Sigmoid colon (tissue), 4 donors: ENCODE results near the gene EDEM1.

DNA sequence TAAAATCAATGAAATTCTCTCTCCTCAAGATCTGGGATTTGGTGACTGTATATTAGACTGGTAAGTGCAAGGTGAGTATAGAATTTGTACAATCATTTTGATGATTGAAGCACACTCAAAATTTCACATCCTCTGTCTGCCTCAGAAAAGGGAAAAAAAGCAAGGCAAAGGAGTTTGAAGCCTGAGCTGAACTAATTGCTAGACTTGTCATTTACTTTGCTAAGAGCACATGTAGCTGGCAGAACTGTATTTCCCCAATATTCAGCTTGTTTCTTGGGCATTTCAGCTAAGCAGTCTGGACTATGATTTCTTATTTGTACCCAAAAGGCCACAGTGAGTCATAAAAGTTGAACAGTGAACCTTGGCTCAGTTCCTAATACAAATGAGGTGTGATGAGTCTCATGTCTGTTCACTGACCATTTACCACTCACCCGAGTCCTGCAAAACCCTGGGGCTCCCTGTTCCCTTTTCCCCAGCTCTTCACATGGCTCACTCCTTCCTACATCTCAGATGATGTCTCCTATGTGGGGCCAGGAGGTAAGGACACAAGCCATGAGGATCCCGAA is 239.5 kb downstream of the IL5RA start:
- PRO-cap: no peak
- RAMPAGE, long total RNA, 4 experiments: no peak in any of the 4 experiments

DNA sequence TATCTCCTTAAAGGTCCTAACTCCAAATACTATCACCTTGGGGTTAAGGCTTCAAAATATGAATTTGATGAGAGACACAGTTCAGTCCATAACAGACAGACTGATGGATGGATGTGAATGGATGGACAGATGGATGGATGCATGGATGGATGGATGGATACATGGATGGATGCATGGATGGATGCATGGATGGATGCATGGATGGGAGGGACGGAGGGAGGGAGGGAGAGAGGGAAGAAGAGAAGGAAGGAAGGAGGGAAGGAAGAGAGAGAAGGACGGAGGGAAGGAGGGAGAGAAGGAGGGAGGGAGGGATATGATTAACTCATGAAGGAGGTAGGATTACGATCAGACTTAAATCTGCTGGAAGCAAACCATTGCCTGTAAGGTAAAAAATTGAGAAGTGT is 192.4 kb downstream of the LRRN1 start:
- PRO-cap: no peak
- RAMPAGE, long total RNA, 4 experiments: no peak in any of the 4 experiments

- PRO-cap: no peak
- RAMPAGE, long total RNA, 4 experiments: no peak in any of the 4 experiments
Measured at GRCh38 chr3:4336792-4337471, 33.8 kb downstream of the SETMAR start.

DNA sequence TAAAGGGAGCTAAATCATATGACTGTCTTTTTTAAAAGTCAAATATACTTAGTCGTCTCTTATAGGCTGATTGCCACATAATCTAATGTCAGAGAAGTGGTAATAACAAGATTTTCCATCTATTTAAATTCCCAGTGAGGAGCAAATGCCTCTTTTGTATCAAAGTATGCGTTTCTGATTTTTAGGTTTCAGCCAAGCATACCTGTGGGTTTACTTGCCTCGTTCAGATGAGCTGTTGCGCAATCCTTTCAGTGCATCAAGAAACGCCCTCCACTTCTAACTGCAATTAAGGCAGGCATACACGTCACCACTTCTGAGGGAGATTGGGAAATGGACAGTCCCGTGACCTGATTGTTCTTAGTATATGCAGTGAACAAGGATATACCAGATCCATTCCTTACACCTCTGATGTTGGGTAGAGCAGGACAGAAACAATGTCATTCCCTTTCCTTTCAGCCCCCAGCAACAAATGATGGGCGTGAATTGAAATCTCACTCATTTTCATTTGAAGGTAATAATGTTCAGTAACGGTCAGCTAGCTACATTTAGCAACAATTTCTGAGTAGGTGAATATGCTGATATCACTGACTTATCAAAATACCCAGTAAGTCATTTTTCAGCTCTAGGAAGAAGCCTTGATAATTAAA is 219.0 kb downstream of the ITPR1 start:
- PRO-cap: no peak
- RAMPAGE, long total RNA, 4 experiments: no peak in any of the 4 experiments

DNA sequence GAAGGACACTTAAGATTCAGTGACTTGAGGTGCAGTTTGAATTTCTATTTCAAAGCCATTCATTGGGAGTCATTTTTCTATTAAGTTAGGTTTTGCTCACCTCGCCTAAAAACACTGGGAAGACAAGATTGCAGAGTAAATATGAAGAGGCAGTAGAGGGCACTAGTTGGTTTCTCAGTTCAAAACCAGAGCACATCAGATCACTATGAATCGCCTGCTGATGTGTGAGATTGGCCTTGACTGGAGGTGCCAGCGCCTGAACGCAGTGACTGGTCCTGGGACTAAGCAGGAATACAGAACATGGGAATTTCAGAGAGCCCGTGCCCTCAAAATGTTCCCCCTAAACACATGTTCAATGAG is 228.9 kb downstream of the ITPR1 start:
- PRO-cap: no peak
- RAMPAGE, long total RNA, 4 experiments: no peak in any of the 4 experiments

- PRO-cap: no peak
- RAMPAGE, long total RNA, 4 experiments: no peak in any of the 4 experiments
Measured at GRCh38 chr3:4723245-4723444, 230.0 kb downstream of the ITPR1 start.

DNA sequence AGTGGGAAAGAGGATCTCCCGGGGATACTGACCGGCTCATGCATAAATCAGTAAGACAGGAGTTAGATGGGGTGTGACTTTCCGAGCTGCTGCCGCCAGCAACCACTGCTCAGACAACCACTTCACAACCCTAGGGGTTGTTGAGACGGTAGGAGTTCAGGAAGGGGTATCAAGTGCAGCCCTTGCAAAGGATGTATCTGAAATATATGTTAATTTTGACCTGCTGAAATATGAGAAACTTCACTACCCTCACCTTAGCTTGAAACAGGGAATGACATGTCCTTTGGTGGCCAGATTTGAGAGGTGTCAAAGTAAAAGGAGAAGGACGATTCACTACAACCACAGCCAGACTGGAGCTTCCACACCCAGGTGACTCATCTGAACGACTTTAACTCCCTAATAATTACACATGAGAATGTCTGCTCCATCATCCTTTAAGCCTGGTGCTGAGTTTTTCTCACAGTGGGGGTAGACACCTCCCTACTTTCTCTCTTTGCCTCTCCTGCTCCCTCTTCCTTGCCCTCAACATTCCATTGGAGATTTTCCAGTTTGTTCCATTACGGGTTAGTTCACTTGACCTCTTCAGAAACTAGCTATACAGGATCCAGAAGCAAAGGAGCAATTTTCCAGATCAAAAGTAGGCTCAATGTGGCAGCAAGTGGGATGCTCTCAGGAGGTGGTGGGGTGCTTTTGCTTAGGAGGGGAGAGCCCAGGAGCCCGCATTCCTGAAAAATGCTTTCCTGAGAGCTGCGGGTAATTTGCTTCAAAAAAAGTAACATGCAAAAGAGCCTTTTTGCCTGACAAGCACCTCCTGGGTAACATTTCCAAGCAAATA is 154.3 kb upstream of the BHLHE40 start:
- PRO-cap: no peak
- RAMPAGE, long total RNA, 4 experiments: no peak in any of the 4 experiments

DNA sequence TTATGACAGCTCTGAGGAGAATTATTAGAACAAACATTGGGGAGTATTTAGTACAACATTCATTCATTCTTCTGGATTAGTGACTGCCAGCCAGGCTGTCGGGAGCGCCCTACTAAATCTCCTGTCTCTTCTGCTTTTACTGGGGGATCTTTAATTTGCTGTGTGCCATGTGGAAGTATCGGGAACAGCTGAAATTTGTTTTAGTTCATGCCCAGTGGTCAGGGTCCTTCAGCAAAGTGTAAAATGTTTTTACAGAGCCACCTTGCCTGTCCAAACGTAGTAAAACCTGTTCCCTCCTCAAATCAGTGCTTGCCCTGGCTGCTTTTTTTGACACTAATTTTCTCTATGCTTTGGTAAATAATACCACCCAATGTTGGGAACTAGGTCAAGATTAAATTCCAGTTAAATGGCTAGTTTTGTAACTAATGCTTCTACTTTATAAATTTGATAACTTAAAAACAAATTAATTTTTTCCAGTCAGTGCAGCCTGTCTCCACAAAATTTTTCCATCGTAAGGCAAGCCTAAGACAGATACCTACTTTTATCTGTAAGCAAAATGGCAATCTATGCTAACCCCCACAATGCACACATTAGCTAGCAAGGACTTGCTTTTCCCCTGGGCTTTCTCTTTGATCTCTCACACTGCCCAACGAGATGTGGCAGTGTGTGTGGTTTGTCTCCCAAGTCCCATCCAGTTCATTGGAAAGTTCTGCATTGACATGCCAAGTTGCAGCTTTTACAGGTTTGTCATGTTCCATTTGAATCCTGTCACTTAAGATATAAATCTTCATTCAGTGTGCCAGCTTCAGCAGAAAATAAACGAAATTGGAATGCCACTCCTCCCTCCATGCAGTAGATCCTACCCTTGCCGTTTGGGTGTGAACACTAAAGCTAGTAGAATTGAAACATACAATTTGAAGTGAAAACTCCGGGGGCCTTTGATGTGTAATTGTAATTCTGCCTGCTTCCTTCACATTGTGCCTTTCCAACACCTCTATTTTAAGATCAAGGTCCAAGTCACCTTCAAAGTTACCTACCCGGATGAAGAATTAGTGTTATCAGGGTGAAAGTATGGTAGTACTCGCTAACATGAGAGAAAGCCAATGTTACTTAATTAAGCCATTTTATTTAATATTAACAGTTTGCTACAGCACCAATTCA is 131.2 kb upstream of the BHLHE40 start:
- PRO-cap: no peak
- RAMPAGE, long total RNA, 4 experiments: no peak in any of the 4 experiments

DNA sequence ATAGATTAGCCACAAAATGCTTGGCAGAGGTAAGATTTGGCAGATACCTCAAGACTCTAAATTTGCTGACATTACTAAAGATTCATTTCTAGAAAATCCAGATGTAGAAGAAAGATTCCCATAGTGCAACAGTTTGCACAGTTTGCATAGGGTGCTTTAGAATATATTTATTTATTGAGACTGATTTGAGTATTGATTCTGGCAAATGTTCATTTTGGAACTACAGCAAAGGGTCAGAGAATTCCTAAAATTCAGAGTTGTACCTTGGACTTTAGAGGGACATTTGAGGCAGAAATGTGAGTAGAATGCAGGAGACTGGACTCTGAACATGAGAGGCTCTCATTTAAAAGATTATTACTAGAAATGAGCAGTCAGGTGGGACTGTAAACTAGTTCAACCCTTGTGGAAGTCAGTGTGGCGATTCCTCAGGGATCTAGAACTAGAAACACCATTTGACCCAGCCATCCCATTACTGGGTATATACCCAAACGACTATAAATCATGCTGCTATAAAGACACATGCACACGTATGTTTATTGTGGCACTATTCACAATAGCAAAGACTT is 101.8 kb upstream of the BHLHE40 start:
- PRO-cap: no peak
- RAMPAGE, long total RNA, 4 experiments: no peak in any of the 4 experiments

GRCh38 chr3:4886925-4887700 is 92.1 kb upstream of the BHLHE40 start:
- PRO-cap: no peak
- RAMPAGE, long total RNA, 4 experiments: no peak in any of the 4 experiments

GRCh38 chr3:4901773-4902081 is 77.5 kb upstream of the BHLHE40 start:
- PRO-cap: no peak
- RAMPAGE, long total RNA, 4 experiments: no peak in any of the 4 experiments

DNA sequence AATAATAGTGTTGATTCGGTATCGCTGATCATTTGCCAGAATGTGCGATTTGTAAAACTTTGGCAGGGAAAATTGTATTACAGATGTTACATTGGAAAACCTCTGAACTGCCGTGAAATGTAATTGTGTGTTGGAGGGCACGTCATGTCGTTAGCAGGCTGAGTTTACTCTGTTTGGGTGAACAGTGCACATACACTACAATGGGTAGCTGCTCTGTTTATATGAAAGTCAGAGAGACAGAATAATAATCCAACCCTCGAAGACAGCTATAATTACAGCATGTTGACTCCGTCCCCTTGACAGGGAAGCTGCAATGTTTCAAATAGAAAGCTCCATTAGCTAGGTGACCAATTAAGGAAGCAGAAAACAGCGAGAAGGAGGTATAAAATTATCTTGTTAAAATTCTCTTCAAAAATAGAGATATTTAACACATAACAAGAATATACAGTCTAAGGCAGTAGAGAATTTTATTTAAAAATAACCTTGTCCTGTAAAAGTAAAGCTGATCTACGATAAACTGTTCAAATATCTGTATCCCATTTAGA is 77.1 kb upstream of the BHLHE40 start:
- PRO-cap: no peak
- RAMPAGE, long total RNA, 4 experiments: no peak in any of the 4 experiments

GRCh38 chr3:5021635-5022104 is 42.4 kb downstream of the BHLHE40 start:
- PRO-cap: no peak
- RAMPAGE, long total RNA, 4 experiments: no peak in any of the 4 experiments

GRCh38 chr3:5023051-5023957 is 44.1 kb downstream of the BHLHE40 start:
- PRO-cap: bidirectional peak, plus-strand start at chr3:5023683, minus-strand start at chr3:5023275
- RAMPAGE, long total RNA, 4 experiments: no peak in any of the 4 experiments

- PRO-cap: no peak
- RAMPAGE, long total RNA, 4 experiments: no peak in any of the 4 experiments
Measured at GRCh38 chr3:5123199-5123865, 1.2 kb downstream of the ARL8B start.

DNA sequence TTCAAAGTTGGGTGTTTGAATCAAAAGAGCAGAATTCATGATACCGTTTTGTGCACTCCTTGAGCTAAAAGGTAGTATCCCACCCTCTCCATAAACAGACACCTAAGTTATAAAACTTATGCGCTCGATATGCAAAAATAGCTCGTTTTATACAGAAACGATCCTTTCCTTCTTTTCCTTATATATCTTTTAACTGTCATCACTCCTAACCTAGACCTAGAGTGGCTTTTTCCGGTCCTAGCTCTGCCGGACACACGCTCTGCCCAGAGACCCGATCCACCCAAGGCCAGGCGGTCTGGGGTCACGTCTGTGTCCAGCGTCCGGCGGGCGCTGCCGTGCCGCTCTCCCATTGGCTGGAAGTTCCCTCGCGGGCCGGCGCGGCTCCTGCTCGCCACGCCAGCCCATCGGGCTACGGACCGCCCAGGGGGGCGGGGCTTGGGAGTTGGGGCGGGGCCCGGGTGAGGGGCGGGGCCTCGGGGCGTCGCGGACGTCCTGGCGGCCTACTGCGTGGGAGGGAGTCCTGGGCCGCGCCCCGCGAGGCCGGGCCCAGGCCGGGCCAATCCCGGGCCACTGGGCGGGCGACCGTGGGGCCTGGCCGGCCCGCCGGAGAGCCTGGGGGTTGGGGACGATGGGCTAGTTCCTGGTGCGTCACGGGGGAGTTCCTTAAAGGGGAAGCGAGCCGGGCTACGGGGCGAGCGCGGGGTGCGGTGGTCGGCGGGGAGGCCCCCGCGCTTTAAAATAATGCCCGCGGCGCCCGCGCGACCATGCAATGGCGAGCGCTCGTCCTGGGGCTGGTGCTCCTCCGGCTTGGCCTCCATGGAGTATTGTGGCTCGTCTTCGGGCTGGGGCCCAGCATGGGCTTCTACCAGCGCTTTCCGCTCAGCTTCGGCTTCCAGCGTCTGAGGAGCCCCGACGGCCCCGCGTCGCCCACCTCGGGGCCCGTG is at the start of gene EDEM1:
Gene EDEM1 (plus strand): TSS at position 666 of the 944 bp plus-strand sequence.
- PRO-cap: bidirectional peak, plus-strand start at position 666 of the sequence, minus-strand start at position 297 of the sequence
- RAMPAGE, long total RNA, 4 experiments: no peak in any of the 4 experiments

DNA sequence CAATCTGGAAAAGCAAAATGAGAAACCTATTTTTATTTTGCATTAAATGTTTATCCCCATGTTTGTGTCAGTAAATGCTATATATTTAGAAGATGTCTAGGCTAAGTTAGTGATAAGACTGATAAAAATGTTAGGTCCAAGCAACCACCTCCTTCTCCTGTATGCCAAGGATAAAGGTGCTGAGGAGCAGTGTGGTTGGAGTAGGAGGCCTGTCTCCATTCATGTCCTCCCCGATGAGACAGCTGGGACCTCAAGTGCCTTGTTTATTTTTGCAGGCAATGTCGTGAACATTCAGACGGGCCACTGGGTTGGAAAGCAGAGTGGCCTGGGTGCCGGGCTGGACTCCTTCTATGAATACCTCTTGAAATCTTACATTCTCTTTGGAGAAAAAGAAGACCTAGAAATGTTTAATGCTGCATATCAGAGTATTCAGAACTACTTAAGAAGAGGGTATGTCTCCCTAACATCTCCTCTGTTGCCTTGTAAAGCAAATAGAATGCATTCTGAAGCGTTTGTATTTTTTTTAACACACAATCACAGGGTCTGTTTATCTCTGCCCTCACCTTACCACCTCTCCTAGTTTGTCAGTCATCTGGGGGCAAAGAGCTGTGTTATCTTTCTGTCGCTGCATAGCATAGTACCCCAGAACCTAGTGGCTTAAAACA is 17.4 kb downstream of the EDEM1 start:
- PRO-cap: no peak
- RAMPAGE, long total RNA, 4 experiments: no peak in any of the 4 experiments

- PRO-cap: no peak
- RAMPAGE, long total RNA, 4 experiments: no peak in any of the 4 experiments
Measured at GRCh38 chr3:7647039-7647399, 786.1 kb downstream of the GRM7 start.

DNA sequence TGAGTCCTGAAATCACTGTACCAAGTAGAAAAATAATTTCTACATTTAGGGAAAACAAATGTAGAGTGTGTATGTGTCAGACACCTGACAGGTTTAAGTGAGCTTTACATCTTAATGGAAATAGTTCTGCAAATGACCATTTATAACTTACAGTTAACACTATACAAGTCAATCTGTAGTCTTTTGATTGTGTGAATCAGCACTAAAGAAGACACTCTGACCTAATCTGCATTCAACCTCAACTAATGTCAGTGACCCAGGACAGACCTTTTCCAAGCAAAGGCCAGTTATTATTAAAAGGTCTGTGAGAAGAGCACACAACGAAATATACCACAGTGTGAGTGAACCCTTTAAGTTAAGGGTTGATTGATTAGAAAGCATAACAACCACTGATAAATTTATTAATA is 761.9 kb upstream of the LMCD1 start:
- PRO-cap: no peak
- RAMPAGE, long total RNA, 4 experiments: no peak in any of the 4 experiments

GRCh38 chr3:8458020-8458610 is 43.5 kb upstream of the LMCD1 start:
- PRO-cap: no peak
- RAMPAGE, long total RNA, 4 experiments: no peak in any of the 4 experiments